Mesenchymal stem cell of Wharton's jelly (primary cell): ENCODE measurements around a stretch of chr9.

DNA sequence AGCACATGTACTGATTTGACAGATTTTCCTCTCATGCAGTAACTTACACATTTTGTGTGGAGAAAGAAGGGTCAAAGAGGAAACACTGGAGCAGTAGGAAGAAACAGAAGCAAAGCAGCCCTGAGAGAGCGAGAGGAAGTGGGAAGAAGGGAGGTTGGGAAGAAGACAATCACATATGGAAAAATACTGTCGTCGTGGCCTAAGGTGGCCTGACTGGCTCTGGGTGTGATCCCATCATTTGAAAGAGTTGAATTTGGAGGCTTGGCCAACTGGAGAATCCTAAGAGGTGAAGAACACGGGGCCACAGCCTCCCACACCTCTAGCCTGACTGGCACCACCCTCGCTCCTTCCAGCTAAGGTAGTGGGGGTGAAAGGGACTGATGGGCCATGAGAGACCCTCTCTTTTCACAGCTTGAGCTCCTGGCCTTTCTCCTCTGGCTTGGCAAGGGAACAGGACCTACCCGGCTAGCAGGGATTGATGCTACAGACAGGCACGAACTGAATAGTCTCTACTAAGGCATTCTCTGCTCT lies 15.7 kb downstream of the SLC31A2 start:
- CAGE, long polyA plus RNA, result no peak

- CAGE, long polyA plus RNA, result no peak
These were observed 1.2 kb downstream of the FKBP15 start for GRCh38 chr9:113219844-113220246.

GRCh38 chr9:113238742-113239402 lies 17.5 kb downstream of the SLC31A1 start:
- CAGE, long polyA plus RNA, result no peak

DNA sequence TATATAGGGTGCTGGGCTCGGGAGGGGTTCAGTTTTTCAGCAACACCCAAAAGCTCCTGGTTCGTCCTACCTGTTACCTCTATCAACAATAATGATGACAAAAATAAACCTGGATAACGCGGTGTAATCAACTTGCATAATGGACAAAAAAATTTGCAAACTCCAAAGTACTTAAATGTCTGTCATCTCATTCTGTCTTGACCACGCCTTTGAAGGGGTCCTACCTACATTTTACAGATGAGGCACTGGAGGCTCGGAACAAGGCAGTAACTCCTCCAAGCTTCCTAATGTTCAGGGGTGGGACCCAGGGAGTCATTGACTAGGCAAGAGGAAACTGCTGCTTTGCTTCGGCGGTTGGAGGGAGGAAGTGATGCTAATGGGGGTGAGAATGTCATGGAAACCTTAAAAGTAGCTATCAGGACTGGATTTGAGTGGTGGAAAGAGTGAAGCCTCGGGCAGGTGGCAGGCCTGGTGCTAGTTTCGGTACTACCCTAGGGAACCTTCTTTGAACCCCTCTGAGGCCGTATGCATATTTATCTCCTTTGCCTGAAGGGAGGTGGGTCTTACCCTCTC lies 1.5 kb downstream of the BSPRY start:
- CAGE, long polyA plus RNA, result no peak

GRCh38 chr9:113520207-113520802 lies 56.8 kb downstream of the RGS3 start:
- CAGE, long polyA plus RNA, result no peak

GRCh38 chr9:113523062-113524236 lies 59.9 kb downstream of the RGS3 start:
- CAGE, long polyA plus RNA, result no peak

DNA sequence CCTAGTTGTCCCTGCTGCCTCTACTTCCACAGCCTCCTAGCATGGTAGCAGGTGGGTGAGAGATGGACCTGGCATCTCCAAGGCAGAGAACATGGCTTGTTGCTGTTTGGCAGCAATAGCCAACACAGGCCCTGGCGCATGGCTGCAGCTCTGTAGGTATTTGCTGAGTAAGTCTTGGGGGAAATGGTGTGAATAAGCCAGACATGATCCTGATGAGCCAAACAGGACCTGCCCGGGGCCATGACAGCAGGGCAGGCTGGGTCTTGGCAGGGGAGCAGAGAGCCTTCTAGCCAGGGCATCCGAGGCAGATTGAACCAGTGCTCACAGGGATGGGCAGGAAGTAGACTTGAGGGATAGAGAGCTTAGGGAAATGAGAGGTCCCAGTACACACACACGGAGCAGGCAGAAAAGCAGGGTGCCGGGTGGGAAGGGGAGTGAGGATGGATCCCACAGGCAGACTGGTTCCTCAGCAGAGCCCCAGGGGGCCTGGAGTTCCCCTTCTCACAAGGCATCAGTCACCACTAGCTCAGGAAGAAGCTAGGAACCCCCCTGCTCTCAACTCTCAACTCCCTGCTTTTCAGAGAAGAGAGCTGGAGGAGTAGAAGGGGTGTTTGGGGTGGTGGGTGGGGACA lies 111.0 kb downstream of the RGS3 start:
- CAGE, long polyA plus RNA, result no peak

GRCh38 chr9:113614722-113615444 lies 151.4 kb downstream of the RGS3 start:
- CAGE, long polyA plus RNA, result no peak

- CAGE, long polyA plus RNA, result no peak
These were observed 156.9 kb downstream of the RGS3 start for GRCh38 chr9:113620126-113621114.

DNA sequence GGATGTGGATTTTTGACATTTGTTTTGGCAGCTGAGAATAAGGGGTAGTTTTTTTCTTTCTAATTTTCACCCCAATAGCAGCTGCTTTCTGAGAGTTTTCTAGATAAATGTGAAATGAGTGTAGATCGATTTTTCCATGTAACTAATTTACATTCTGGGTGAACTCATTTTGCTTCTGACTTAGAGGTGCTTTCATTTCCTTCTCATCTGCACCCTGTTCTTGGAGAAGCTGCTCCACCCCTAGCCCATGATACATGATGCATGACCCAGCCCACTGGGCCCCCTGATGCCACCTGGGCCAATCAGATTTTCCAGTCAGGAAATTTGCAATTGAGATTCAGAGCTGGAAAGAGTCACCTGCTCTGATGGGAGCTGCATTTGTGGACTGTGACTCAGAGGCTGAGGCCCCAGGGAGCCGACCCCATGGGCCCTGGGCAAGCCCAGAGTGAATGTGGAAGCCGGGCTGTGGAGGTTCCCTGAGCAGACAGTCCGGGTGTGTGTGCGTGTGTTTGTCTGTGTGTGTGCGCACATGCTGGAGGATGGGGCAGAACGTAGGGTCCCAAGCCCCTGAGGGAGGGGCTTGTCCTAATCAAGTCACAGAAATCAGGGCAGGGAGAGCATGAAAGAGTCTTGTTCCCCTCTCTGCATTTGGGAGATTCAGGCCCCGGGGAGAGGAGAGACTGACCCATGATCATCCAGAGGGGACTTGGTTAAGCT lies 159.4 kb downstream of the RGS3 start:
- CAGE, long polyA plus RNA, result no peak

GRCh38 chr9:113626815-113627160 lies 163.3 kb downstream of the RGS3 start:
- CAGE, long polyA plus RNA, result no peak

DNA sequence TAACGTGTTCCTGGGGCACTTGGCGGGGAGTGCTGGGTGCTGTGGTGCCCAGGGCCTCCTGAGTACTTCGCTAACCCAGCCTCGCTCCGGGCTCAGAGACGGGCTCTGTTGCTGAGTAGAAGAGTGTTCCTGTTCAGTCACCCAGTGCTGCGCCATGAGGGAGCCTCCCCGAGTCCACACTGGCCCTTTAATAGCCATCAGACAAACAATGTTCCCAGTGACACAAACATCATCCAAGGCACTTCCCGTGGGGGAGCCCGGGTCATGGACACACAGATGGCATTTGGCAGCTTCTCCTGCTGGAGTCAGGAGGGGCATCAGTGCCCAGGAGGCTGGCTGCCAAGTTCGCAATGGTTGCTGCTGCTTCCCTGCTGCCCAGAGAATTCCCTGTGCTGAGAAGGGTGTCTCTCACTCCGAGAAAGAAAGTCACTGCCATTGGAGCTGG lies 85.6 kb downstream of the AMBP start:
- CAGE, long polyA plus RNA, result no peak

- CAGE, long polyA plus RNA, result no peak
These were observed 5.1 kb downstream of the KIF12 start for GRCh38 chr9:114093823-114094601.

- CAGE, long polyA plus RNA, result no peak
These were observed 14.0 kb upstream of the KIF12 start for GRCh38 chr9:114113010-114113524.

DNA sequence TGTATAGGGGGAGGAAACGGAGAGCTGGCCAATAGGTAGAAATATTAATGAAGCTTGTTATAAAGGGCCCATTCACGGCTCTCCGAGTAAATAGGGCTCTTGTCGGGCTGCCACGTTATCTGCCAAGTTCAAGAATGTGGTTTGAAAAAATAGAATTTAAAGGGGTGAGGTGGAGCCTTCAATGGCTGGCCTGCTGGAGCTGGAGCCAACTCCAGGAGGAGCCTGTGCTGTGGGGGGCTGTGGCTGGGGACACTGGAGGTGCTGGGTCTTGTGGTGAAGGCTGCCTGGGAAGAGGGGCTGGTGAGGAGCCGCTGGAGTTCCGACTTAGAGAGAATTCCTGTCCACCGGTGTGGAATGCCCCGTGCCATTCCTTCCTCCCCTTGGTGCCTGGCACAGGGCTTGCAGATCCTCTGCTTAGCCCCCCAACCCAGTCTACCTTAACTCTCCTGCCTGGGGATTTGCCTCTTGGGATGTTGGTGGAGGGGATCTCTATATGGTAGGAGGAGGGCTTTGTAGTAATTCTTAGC lies 19.4 kb upstream of the KIF12 start:
- CAGE, long polyA plus RNA, result no peak

DNA sequence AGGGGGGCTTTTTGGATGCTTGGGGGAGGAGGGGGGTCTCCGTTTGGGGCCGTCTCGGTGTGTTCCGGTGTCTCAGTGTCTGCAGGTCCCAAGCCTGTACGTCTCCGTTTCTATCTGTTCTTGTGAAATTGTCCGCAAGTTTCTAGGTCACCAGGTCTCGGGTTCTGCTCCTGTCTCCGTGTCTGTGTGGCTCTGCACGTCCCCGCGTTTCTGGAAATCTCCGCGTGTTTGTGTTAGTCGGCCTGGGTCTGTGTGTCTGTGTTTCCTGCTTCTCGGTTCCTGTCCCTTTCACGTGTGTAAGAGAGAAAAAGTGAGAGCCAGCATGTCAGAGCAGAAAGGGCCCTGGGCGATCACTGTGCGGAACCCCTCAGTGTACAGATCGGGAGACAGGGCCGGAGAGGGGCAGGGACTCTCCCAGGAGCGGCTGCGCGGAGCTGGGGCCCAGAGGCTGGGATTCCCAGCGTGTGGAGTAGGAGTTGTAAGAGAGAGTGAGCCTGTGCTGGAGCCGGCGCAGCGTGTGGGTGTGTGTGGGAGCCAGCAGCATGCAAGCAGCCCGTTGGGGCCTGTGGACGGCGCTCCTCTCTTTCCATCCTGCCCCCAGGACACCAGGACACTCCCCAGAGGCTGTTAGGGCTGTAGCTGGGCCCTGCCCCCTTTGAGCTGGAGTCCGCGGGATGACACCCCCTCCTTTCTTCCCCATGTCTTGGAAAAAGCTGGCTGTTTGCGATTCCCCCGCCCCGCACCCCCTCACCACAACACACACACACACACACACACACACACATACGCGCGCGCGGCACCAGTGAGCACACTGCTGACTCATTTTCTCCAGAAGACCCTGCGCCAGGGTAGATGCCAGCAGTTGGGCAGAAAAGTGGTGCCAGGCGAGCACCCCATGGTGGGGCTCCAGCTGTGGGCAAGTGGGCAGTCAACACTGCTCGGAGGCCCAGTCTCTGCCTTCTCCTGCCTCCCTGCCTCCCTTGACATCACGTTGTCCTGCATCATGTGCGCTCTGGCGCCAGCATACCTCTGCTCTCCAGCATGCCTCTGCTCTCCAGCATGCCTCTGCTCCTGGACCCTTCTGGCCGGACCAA lies 1.3 kb downstream of the COL27A1 start:
- CAGE, long polyA plus RNA, result no peak

DNA sequence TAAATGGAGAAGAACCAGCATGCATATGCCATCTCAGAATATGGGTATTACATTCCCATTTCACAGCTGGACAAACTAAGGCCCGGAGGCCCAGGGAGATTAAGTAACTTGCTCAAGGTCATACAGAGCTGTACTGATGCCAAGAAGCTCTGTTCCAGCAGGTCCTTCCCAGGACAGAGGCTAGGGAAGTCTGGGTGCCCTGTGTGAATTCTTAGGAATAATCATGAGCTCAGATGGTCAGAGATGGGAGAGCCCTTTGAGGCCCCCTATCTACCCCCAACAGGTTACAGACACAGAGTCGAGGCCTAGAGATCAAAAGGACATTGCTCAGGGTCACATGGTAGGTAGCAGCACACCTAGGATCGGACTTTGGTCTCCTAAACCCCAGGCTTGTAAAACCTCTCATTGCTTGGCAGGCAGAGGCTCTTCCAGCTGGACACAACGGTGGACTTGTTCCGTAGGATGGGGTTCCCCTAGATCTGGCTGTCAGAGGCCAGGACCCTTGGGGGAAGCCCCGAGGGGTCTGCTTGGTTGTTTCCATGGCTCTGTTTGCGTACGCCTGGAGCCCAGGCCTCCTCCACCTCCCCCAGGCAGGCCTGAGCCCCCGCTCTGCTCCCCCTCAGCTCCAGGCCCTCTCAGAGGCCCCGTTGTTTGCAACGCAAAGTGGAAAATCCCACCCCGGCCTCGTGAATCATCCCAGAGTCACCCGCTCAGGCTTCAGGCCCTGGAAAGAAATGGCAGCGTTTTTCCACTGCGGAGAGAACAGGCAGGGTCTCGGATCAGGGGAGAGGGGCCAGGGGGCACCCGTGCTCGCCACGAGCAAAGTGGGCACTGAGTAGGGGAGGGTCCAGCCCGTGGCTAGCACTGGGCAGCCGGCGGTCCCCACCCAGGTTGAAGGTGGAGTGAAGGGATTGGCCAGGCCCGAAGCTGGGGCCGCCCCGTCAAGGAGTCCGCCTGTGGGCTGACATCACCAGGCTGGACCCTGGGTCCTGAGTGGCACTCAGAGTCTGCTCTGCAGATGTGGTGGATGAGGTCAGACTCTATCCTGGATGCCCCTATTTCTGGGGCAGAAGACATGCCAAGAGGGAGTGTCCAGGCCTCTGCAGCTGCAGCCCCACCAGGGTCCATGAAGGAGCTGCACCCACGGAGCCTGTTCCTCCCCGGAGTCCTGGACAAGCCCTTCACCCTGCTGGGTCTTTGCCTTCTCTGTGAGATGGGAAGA lies 19.7 kb downstream of the COL27A1 start:
- CAGE, long polyA plus RNA, result no peak

- CAGE, long polyA plus RNA, result no peak
These were observed 23.6 kb downstream of the COL27A1 start for GRCh38 chr9:114178947-114179251.

- CAGE, long polyA plus RNA, result no peak
These were observed 72.9 kb upstream of the ORM1 start for GRCh38 chr9:114249618-114250775.

GRCh38 chr9:114348506-114349580 lies 19.2 kb downstream of the ORM2 start:
- CAGE, long polyA plus RNA, result no peak